Placental pericyte (primary cell): Measurements from ENCODE around the genes PTPMT1, OR4A16 and OR8H2.

GRCh38 chr11:46676327-46677187, 23.9 kb downstream of the ARHGAP1 start:
- CAGE, long polyA plus RNA: no peak

DNA sequence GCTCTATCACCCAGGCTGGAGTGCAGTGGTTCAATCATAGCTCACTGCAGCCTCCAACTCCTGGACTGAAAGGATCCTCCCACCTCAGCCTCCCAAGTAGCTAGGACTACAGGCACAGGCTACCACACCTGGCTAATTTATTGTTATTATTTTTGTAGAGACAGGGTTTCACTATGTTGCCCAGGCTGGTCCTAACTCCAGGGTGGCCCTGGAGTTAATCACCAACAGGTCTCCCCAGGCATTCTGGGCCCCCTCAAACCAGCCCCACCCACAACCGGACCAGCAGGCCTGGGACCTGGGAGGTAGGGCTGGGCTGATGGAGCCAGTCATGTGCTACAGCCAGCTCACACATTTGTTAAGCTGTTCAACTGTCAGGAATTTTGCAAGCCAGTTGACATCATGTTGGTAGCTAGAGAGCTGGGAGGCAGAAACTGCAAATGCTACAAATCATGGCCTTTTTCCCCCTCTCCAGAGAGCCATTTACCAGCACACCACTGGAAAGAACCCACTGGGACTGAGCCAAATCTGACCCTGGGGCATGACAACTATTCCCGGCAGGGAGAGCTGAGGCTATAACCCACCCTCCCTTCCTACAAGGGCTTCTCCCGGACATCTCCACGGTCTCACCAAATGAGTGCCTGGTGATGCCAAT, 6.9 kb downstream of the ARHGAP1 start:
- CAGE, long polyA plus RNA: no peak

- CAGE, long polyA plus RNA: no peak
These were observed 61.2 kb downstream of the F2 start for GRCh38 chr11:46780157-46780665.

DNA sequence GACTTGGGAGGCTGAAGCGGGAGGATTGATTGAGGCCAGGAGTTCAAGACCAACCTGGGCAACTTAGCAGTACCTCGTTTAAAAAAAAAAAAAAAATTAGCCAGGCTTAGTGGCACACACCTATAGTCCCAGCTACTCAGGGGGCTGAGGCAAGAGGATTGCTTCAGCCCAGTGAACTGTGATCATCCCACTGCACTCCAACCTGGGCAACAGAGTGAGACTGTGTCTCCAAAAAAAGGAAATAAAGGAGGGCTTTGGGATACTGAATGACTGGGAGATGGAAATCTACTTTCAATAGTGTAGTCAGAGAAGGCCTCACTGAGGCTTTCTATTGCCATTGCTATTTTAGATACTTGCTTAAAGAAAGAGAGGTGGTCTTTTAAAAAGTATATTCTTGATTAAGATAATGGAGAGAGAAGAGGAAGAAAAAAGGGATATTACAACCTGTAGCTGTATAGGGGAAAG, 75.5 kb downstream of the CSTPP1 start:
- CAGE, long polyA plus RNA: no peak

DNA sequence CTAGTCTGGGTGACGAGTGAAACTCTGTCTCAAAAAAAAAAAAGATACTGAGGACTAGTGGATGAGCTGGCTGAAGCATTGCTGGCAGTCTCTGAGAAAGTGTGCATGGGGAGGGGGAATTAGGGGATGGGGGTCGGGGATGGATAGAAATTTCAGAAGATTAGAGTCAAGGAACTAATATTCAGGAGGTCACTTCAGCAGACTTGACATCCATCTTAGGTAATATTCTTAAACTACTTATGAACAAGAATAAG, 90.9 kb downstream of the ARFGAP2 start:
- CAGE, long polyA plus RNA: no peak

DNA sequence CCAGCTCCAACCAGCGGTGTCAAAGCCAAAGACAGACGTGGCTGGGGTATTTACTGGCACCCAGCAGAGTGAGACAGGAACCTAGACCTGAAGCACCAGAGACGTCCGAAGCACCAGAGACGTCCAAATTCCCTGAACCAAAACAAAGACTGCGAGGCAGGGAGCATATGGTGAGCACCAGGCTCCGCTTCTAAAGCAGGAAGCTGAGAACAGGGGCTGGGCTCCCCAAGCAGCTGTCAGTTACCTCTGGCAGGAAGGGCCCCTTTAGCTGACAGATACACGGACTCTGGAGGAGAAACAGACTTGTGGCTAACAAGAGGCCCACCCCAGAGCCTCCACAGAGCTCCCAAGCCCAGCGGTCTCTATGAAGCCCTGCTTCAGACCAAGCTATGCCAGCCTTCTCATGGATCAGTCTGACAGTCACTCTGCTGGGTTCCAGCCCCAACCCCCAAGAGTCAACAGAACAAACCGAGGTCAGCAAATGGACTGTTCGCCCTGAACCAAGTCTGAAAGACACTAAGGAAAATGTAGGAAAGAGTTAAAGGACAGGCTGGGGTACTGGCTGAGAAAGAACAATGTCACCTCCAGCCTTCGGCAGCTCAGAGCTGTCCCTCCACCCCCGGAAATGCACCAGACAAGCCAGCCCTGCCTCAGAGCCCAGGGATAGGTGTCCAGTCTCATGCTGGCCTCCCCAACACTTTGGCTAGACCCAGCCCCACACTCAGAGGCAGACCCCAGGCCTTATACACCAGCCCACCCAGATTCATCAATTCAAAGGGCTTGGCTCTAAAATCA, 4.0 kb downstream of the ARFGAP2 start:
- CAGE, long polyA plus RNA: no peak

DNA sequence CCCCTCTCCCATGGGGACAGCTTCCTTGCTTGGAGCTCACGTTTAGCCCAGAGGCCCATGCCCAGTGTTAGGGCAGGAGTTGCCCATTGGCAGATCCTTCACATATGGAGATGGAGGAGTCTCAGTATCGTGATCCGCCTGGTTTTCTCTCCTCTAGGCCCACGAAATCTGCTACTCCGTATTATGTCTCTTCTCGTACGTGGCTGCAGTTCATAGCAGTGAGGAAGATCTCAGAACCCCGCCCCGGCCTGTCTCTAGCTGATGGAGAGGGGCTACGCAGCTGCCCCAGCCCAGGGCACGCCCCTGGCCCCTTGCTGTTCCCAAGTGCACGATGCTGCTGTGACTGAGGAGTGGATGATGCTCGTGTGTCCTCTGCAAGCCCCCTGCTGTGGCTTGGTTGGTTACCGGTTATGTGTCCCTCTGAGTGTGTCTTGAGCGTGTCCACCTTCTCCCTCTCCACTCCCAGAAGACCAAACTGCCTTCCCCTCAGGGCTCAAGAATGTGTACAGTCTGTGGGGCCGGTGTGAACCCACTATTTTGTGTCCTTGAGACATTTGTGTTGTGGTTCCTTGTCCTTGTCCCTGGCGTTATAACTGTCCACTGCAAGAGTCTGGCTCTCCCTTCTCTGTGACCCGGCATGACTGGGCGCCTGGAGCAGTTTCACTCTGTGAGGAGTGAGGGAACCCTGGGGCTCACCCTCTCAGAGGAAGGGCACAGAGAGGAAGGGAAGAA, 23.4 kb downstream of the MYBPC3 start:
- CAGE, long polyA plus RNA: no peak

GRCh38 chr11:47358572-47359108, 6.1 kb upstream of the MYBPC3 start:
- CAGE, long polyA plus RNA: no peak

GRCh38 chr11:47399788-47400759, 8.3 kb upstream of the SLC39A13 start:
- CAGE, long polyA plus RNA: no peak

DNA sequence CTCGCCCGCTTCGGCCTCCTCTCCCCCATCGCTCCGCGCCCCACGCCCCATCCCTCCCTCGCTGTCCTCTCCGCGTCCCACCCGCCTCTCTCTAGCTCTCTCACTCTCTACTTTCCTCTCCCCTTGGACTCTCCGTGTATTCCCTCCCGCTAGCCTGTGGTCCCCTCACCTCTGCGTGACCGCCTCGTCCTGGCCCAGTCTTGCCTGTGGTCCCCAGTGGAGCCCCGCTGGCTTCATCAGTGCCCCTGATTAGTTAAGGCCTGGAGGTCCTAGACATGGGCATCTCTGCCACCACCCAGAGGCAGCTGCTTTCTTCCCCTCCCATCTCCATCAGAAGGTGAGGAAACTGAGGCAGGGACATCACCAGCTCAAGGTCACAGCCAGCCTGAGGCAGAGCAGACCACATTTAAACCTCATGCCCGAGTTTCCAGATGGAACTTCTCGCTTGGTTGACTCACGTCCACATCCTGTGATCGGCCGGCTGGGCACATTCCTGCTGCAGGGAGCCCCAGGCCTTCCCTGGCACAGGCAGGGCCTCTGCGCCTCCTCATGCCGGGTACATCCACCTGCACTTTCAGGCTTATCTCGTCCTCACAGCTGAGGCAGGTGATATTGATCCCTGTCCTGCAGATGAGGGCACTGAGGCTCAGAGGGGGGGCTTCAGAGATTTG, 528 bp downstream of the SLC39A13 start:
- CAGE, long polyA plus RNA: no peak

DNA sequence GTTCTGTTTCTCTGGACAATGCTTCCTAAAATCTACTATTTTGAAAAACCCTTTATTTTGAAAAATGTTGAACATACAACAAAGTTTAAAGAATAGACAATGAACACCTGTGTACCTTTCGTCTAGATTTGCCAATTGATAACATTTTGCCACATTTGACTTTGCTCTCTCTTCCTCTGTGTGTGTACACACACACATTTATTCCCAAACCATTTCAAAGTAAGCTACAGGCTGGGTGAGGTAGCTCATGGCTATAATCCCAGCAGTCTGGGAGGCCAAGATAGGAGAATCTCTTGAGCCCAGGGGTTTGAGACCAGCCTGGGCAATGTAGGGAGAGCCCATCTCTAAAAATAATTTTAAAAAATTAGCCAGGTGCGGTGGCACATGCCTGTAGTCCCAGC, 5.2 kb upstream of the PSMC3 start:
- CAGE, long polyA plus RNA: no peak

- CAGE, long polyA plus RNA: no peak
These were observed at the start of gene PTPMT1 for GRCh38 chr11:47565177-47566403. PTPMT1 (plus strand) TSS chr11:47565599.

DNA sequence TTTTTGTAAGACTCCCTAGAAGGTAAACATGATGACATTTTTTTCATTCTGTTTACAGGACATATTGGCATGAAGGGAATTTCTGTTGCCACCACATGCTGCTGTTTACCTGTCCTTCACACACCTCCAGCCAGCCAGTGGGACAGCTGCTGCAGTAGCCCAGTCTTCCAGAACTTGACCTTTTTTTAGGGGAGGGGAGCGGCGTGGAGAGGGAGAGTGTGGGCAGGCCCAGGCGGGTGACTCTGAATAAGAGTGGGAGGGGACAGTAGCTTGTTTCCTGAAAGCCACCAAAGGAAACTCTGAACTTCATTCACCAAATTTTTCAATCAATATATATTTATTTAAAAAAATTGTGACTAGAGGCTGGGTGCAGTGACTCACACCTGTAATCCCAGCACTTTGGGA, 55.9 kb upstream of the PTPRJ start:
- CAGE, long polyA plus RNA: no peak

DNA sequence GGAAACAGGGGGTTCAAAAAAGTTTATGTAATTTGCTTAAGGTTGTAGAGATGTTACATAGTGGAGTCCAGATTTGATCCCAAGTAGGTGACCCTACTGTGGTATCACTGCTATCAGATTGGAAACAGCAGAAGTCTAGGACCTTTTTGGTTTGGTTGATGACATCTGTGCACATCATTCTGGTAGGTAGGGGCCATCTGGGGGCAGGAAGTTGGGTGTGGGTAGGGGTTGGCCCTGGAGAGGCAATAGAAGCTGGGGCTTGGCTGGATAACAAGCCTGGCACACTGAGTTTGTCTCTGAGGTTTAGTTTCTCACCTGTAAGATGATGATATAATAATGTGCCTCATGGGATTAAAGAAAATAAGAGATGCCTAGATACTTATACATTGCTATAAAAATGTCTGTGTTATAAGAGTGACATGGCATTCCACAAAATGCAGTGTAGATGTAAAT, 36.7 kb downstream of the PTPRJ start:
- CAGE, long polyA plus RNA: no peak

- CAGE, long polyA plus RNA: no peak
These were observed 62.9 kb downstream of the PTPRJ start for GRCh38 chr11:48043223-48043612.

GRCh38 chr11:48055188-48056509, 75.3 kb downstream of the PTPRJ start:
- CAGE, long polyA plus RNA: no peak

DNA sequence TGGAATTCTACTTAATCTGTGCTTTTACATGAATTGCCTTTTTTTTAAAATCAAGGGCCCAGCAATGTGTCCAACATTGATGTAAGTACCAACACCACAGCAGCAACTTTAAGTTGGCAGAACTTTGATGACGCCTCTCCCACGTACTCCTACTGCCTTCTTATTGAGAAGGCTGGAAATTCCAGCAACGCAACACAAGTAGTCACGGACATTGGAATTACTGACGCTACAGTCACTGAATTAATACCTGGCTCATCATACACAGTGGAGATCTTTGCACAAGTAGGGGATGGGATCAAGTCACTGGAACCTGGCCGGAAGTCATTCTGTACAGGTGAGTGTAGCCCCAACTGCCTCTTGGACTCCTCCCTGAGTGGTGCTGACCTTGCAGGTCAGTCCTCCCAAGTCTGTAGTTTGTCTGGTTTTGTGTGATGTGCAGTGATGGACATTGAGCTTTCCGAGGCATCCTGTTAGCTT, 79.6 kb upstream of the OR4B1 start:
- CAGE, long polyA plus RNA: no peak

- CAGE, long polyA plus RNA: no peak
These were observed 315.8 kb upstream of the OR4C12 start for GRCh38 chr11:50297970-50298786.

DNA sequence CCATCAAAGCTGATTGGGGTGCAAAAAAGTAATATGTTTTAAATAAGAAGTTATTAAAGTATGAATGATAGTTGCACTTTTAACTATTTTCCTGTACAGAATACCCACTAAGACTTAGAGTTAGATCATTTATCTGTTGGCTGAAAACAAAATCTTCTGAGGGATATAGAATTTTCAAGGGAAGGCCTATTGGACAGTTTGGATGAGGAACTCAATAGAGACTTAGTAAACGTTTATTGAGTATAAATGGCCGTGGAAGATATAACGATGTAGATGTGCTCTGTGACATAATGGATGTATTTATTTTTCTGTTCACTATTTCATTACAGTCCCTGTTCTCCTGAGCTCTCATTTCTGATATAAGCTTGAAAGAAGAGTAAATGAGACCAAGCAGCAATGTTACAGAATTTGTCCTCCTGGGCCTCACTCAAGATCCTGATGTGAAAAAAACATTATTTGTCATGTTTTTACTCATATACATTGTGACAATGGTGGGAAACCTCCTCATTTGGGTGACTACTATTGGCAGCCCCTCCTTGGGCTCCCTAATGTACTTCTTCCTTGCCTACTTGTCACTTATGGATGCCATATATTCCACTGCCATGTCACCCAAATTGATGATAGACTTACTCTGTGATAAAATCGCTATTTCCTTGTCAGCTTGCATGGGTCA, at the start of gene OR4A16:
TSS of gene OR4A16 (plus strand) at position 381 of the 673 bp plus-strand sequence.
- CAGE, long polyA plus RNA: no peak

GRCh38 chr11:56103269-56103846, at the start of gene OR8H2:
OR8H2 (plus strand) TSS chr11:56103687.
- CAGE, long polyA plus RNA: no peak